ENCODE results near the genes SERPINB6 and BPHL.

DNA sequence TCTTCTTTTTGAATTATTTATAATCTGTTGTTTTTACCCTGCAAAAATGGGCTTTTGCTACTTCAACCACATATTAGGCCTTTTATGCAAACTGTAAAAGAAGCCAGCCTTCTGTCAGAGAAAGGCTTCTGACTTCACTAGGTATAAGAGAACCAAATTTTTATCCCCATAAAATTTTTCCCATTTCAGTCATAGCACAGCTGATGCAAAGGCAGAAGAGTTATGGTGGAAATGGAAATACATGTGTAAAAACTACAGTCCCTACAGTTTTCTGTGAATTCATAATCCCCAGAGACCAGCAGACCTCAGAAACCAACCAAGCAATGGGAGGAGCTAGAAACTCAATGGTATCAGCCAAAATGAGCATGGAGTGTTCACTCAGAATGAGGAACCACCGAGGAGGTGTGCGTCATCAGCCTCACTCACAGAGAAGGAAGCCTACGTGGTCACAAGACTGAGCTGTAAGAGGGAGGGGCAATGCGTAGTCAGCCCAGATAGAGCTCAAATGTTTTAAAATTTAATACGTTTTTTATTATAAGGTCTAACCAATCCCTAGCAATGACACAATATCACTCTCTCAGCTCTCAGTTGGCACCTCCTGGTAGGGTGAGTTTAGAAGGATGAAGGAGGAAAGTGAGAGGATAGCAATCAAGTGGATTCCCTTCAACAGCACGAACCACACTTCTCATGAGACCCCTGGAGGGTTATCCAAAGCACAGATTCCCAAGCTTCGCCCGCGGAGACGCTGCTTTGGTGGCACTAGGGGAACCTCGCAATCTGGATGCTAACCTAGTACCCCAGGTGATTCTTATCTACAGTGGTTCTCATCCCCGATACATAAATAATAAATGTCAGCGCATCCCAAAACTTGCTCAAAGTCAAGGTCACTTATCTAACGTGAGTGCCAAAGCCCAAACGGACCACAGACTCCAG is 17.4 kb downstream of the MYLK4 start:
- RRBS, result no CpG with 5 or more reads among the region's 15 CpGs

DNA sequence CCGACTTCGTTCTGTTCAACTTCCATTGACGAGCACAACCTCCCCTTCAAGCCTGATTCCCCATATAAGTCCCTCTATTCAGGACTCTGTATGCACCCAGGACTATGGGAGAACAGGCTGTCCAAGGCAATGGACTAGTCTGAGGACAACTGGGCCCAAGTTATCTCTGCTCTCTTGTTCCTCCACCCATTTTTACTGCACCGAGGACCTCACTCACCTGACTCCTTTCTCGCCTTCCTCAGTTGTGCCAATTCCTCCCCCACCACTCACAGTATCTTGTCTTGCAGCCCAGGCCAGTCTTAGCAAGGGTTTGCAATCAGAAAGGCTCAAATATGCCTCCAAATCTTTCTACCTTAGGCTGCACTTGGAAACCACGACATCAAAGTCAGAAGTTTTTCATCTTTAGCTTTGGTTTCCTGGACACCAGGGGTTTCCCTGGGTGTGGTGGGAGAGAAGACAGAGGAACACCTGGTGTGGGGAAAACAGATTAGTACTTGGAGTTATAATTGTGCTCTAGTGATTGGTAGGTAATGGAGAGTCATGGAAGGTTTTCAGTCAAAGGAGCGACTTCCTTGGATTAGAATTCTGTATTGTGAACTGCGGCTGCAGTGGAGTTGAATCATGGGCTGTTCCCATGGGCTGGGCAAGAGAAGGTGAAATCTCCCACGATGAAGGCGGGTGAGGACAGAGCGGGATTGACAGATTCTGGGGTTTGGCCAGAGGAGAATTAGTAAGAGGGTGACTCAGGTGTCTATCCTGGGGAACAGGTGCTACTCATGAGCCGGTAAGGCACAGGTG is 32.0 kb downstream of the SERPINB1 start:
- RRBS, result no CpG with 5 or more reads among the region's 12 CpGs

DNA sequence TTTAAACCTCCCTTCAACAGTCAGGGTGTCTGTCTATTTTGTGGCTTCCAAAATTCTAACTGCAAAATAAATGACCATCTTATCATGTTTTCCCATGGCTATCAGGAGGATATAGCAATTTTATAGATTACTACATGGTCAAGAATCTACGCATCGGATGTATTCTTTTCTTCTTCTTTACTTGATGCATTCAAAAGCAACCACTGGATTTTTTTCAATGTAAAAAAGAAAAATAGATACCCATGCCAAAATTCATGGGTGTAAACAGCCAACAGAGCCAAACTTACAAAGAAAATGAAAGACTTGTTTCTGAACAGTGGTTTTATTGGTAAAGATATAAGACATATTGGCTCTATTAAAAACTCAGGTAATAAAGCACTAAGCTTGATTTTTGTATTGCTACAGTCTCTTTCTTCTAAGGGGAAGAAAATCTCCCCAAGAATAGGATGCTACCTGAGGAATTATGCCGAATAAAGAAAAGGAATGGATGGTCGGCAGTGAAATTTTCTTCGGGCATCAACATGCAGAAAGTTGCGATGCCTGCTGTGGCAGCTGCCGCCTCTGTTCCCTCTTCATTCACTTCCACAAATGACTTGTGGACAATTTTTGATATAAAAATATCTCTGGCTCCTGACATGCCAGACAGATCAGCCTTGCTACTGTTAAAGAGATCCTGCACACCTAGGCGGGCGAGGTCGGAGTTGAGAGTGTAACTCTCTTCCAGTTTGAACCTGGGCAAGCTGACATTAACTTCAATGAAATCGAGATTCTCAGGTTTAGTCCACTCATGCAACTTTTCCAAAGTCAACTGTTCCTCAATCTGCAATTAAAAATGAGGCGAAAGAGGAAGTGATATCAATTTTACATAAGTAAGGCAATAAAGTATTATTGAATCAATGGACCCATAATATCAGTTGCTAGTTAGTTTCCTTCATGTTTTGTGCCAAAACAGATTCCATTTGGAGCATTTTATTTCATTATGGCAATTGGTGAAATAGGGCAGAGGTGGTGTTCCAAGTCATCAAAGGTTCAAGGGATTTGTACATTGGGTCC is 8.1 kb downstream of the SERPINB1 start:
- RRBS, result no CpG with 5 or more reads among the region's 12 CpGs

GRCh38 chr6:2853543-2854240 is 12.0 kb upstream of the SERPINB1 start:
- RRBS, result no CpG with 5 or more reads among the region's 13 CpGs

DNA sequence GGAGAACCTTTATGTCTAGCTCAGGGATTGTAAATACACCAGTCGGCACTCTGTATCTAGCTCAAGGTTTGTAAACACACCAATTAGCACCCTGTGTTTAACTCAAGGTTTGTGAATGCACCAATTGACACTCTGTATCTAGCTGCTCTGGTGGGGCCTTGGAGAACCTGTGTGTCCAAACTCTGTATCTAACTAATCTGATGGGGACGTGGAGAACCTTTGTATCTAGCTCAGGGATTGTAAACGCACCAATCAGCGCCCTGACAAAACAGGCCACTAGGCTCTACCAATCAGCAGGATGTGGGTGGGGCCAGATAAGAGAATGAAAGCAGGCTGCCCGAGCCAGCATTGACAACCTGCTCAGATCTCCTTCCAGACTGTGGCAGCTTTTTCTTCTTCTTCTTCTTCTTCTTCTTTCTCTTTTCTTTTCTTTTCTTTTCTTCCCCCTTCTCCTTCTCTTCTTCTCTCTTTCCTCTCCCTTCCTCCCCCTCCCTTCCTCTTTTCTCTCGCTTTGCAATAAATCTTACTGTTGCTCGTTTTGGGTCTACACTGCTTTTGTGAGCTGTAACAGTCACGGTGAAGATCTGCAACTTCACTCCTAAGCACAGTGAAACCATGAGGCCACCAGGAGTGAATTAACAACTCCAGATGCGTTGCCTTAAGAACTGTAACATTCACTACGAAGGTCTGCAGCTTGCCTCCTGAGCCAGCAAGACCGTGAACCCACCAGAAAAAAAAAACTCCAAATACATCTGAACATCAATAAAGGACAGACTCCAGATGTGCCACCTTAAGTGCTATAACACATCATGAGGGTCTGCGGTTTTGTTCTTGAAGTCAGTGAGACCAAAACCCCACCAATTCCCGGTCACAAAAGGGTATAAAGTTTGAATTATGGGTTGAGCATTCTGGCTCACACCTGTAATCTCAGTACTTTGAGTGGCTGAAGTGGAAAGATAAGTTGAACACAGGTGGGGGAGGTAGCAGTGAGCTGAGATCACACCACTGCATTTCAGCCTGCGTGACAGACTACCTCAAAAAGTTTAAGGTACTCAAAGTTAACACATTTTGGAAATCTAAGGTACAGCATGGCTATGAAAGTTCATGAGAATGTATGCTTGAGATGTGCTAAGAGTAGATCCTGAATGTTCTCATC is 19.6 kb upstream of the SERPINB1 start:
- RRBS, result no CpG with 5 or more reads among the region's 14 CpGs

- RRBS, result no CpG with 5 or more reads among the region's 10 CpGs
Measured at GRCh38 chr6:2865983-2866815, 24.5 kb upstream of the SERPINB1 start.

DNA sequence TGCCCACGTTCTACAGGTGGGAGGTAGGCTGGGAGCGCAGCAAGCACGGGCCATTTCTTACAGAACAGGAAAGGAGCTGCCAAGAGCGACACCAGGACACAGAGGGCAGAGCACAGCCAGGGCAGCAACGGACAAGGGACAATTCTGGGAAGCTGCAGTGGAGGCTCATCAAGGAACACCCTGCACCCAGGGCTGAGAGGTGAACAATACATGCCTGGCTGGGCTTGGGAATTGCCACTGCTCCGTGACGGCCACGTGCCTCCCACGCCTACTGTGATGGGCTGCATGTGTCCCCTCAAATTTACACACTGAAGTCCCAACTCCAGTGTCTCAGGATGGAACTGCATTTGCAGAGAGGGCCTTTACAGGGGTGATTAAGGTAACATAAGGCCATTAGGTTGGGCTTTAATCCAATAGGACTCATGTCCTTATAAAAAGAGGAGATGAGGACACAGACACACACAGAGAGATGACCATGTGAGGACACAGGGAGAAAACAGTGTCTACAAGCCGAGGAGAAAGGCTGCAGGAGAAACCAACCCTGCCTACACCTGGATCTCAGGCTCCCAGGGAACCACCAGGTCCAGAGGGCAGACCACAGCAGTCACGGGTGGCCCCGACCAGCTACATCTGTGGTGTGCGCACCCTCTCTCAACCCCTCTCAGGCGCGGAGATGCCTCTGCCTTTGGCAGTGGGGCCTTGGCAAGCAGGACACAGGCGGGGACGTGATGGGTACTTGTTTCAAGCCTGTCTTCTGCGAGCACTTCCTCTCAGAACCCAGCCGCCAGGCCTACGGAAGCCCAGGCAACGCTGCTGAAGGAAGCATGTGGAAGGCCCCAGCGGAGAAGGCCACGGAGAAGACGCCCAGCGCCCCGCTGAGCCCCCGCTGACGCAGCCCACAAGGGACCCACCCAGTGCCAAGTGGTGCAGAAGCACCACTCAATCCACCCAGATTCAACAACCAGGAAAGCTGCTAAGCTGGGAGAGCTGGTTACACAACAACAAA is 13.3 kb downstream of the SERPINB6 start:
- RRBS, result no CpG with 5 or more reads among the region's 28 CpGs

- RRBS, result under 1% methylated on average over 28 of the region's 51 CpGs
Measured at GRCh38 chr6:2971429-2972029, at the start of gene SERPINB6. TSS of gene SERPINB6 (minus strand) at chr6:2971567.

DNA sequence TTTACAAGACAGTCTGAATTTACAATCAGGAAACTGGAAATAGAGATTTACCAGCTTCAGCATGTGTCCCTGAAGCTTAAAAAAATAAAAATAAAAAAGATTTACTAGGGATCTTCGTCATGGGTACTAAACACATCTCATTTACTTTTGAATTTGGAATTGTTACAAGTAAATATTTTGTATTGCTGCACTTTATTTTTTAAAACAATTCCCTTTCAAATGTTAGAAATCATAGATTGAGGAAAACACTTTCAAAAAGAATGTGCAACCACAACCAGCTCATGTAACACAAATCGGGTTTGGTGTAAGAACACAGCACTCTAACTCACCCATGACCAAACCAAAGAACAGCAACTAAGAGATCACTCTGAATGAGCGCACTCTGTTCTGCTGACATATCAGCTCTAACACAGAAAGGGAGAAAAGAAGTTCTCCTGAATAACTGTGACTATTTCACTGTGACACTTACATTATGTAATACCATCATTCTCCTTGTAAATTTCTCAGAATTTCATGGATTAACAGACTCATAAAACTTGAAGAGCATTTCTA is 6.8 kb upstream of the SERPINB6 start:
- RRBS, result no CpG with 5 or more reads among the region's 3 CpGs

DNA sequence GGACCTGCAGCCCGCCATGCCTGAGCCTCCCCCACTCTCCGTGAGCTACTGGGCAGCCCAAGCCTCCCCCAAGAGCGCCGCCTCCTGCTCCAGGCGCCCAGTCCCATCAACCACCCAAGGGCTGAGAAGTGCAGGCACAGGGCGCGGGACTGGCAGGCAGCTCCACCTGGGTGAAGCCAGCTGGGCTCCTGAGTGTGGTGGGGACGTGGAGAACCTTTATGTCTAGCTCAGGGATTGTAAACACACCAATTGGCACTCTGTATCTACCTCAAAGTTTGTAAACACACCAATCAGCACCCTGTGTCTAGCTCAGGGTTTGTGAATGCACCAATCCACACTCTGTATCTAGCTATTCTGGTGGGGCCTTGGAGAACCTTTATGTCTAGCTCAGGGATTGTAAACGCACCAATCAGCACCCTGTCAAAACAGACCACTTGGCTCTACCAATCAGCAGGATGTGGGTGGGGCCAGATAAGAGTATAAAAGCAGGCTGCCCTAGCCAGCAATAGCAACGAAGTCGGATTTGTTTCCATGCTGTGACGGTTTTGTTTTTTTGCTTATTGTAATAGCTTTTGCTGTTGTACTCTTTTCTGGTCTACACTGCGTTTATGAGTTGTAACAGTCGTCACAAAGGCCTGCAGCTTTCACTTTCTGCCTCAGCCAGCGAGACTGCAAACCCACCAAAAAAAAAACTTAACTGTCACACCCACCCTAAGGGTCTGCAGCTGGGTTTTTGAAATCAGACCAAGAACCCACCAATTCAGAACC is 28.4 kb downstream of the NQO2 start:
- RRBS, result no CpG with 5 or more reads among the region's 15 CpGs

DNA sequence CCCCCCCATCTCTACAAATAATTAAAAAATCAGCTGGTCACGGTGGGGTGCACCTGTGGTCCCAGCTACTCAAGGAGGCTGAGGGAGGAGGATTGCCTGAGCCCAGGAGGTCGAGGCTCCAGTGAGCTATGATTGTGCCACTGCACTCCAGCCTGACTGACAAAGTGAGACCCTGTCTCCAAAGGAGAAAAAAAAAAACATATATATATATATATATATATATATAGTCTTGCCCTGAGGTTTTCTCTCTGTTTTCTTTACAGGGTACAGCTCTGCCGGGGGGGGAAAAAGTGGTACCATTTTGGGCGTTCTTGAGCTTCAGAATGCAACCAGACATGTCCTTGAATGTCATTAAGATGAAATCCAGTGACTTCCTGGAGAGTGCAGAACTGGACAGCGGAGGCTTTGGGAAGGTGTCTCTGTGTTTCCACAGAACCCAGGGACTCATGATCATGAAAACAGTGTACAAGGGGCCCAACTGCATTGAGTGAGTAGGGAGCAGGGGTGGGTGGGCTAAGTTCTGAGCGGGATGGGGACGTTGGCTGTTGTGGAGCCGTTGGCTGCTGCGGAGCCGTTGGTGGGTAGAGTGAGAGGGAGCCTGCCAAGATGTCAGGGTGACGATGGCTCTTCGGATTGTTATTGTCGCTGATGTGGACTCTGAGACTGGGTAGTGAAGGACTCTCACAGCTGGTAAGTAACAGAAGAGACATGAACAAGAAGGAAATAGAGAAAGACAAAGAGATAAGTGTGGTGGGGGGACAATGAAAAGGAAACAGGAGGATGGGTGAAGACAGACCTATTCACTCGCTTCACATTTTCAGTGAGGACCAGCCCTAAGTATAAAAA is 8.4 kb downstream of the RIPK1 start:
- RRBS, result no CpG with 5 or more reads among the region's 14 CpGs

DNA sequence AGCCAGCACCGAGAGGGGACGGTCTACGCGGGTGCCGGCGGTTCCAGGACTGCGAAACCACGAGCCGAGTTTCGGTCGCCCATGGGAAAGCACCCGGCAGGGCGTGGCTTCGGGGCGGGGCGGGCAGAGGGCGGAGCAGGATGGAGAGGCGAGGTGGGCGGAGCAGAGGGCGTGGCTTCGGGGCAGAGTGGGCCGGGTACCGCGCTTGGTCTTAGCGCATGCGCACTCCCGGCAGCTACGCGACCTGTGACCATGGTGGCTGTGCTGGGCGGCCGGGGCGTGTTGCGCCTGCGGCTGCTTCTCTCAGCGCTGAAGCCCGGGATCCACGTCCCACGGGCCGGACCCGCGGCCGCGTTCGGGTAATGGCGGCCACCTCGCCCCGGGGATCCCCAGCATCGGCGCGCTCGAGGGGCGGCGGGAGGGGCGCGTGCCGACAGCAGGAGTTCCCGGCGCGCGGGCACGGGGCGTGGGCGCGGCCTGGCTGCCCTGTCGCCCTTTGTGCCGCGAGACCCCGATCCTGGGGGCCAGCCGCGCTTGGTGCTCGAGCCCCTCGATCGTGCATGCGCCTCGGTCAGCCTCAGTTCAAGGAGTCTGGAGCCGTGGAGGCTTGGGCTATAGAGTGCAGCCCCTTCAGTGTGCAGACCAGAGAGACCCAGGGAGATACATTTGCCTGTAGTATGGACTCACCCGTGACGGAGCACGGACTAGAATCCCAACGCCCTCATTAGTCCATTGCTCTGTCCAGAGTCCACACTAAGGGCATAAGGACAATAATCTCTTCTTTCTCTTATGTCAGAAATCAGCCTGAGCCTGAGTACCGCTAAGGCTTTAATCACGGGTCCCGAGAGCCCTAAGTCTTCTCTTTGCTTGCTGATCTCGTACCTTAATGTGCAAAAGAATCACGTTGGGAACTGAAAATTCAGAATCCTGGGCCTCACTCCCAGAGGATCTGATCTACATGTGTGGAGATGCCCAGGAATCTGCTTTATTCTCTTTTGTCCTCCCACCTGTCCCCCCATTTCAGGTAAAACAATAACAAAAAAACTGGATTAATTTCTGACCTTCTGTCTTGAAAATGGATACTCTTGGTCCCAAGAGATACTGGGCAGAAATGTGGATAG is at the start of gene BPHL:
Gene BPHL (plus strand): TSS at position 223 of the 1,121 bp plus-strand sequence.
- RRBS, result 1% methylated on average over 46 of the region's 85 CpGs

DNA sequence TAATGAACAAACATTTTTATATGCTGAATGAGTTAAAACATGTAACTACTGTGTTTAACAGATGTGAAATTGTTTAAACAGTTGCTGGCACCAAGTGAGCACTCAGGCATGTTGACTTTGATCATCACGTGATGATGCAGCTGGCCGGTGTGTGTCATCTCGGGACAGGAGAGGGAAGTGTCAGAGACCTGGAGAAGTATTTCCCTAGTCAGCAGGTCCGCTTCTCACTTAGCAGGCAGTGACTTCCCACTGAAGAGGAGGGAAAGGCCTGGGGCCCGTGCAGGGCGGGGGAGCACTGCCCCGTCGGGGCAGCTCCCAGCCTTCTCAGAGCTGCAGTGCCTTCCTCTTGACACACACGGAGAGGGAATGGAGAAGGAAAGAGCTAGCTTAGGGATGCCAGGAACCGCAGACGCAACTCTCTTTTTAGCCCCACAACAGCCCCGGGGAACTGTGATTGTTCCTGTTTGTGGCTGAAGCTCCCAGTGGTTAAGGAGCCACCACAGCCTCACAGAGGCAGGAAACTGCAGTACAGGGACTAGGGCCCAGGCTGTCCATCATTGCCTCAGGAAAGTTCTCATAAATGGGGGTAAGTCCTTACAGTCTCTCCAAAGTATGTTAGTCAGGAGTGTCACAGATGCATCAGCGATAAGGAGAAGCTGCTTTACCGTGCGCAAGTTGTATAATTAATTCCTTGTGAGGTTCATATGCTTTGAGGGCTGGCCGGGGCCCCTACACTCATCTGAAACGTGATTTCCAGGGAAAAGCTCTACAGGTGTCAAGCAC is 17.9 kb downstream of the TUBB2A start:
- RRBS, result no CpG with 5 or more reads among the region's 17 CpGs

DNA sequence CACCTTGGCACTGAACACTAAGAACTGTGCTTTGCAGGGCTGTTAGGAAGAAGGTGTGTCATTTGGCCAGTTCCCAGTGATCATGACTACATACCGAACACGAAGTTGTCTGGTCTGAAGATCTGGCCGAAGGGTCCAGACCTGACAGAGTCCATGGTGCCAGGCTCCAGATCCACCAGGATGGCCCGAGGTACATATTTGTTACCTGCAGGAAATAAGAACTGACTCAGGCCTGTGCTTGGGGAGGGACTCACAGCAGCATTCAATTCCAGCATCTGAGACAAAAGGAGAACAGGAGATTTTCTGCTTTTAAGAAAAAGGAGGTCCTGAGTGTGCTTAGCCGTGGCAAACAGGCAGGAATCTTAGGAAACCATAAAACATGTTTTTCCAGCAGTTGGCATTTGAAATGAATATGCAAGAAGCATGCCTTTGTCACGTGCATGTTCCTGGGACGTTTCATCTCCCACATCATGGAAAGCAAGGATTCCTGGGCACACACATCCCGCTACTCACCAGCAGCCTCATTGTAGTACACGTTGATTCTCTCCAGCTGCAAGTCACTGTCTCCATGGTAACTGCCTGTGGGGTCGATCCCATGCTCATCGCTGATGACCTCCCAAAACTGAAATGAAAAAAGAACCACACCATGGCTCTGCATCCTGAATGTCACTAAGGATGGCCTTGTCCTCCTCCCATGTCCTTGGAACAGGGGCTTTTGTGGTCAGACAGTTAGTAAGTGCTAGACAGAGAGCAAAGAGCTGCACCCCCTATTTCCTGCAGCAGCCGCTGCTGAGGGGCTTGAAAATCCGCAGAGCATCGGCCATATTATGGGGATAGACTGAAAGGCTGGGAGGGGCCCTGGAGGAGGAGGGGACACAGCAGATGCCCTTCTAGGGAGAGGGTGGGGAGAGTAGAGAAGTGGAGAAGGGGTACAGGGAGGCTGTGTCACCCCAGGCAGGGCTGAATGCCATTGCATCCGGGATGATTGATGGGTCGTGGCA is 1.5 kb downstream of the TUBB2A start:
- RRBS, result no CpG with 5 or more reads among the region's 16 CpGs

GRCh38 chr6:3194630-3195424 is 32.6 kb downstream of the TUBB2B start:
- RRBS, result no CpG with 5 or more reads among the region's 19 CpGs

DNA sequence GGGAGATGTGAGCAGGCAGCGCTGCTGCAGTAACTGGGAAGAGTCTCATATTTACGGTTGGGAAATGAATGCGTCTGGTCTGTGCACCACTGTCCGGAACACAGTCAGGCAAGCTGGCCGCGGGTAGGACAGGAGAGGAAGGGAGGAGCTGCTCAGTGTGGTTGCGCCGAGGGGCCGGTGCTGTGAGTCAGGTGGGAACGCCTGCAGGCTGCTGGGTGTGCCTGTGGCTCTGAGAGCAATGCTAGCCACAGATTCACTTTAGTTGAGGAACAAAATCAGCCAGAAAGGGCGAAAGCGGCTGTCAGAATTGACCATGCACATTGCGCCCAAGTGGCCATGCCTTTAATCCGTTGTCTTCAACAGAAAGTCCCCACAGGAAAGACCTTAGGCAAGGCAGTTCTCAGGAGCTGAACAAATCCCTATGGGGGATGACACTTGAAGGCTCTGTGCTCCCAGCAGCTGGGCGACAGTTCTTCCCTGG is 6.2 kb upstream of the PSMG4 start:
- RRBS, result 90% methylated on average over 6 of the region's 15 CpGs

DNA sequence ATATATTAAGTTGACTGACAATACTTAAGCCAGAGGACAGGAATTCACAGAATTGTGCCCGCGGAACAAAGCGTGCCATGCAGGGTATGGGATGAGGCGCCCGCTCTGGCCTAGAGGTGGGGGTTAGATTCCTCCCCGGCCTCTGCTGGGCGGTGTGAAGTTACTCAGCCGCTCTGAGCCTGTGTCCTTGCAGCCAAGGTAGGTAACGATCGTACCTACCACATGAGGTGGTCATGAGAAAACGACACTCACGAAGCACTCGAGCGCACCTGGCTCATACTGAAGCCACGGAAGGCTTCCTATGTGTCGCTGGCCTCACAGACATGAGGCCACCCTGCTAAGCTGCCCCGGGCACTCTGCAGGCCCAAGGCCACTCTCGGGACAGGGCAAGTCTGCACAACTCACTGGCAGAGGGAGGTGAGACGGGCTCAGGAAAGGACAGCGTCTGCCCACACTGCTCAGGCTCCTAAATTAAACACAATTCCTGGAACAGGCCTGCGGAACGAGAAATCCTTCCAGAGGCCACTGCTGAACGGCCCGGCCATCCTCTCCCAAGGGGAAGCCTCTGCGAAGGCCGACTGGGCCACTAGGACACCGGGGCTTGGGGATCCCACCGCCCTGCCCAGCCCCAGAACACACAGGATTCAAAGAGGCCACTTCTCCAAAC is 70.8 kb downstream of the PSMG4 start:
- RRBS, result 77% methylated on average over 4 of the region's 28 CpGs

GRCh38 chr6:3347915-3348628 is 89.3 kb downstream of the PSMG4 start:
- RRBS, result 87% methylated on average over 4 of the region's 13 CpGs

DNA sequence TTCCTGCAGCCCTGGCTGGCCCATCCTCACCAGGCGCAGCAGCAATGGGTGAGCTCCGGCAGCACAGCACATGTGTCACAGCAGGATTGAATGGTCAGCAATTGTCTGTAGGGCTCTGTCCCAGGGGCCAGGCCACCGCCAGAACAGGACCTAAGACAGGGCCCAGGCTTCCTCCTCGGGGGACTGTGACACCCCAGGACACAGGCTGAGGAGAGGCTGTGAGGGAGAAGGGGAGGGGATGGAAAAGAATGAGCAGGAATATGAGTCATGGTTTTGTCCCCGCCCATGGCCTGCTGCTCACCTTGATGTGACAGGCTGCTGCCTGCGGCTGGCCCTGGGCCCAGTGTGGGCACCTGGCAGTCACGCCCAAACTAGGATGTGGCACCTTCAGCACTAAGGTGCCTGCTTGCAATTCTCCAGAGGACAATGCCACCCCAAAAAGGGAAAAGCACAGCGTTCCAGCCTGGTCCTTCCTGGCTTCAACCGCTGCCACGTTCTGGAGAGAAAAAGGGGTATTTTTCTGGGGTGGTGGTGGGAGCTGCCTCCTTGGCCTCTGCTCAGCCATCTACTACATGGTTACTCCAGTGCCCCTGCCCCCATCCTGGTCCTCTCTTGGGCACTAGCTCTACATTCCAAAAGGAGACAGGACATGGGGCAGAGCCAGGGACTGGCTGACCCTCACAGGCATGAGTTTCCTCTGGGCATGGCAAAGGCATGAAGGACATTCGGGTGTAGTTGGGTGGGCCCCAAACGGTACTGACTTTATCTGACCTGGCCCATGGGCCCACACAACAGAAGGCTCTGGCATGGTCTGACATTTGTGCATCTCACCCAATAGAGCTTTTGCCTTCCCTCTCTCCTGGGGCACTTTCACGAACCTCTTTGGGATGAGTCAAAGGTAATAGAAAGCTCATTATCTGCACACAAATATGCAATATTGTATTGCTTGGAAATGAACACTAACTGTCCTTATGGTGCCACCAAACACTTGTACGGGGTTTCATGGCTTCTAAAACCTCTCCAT is 93.3 kb downstream of the SLC22A23 start:
- RRBS, result no CpG with 5 or more reads among the region's 14 CpGs

GRCh38 chr6:3410361-3411323 is 46.2 kb downstream of the SLC22A23 start:
- RRBS, result no CpG with 5 or more reads among the region's 15 CpGs

Measured in HGPS cell (cell line).